Bronchial epithelial cell (primary cell): ENCODE results near the gene FMNL1.

DNA sequence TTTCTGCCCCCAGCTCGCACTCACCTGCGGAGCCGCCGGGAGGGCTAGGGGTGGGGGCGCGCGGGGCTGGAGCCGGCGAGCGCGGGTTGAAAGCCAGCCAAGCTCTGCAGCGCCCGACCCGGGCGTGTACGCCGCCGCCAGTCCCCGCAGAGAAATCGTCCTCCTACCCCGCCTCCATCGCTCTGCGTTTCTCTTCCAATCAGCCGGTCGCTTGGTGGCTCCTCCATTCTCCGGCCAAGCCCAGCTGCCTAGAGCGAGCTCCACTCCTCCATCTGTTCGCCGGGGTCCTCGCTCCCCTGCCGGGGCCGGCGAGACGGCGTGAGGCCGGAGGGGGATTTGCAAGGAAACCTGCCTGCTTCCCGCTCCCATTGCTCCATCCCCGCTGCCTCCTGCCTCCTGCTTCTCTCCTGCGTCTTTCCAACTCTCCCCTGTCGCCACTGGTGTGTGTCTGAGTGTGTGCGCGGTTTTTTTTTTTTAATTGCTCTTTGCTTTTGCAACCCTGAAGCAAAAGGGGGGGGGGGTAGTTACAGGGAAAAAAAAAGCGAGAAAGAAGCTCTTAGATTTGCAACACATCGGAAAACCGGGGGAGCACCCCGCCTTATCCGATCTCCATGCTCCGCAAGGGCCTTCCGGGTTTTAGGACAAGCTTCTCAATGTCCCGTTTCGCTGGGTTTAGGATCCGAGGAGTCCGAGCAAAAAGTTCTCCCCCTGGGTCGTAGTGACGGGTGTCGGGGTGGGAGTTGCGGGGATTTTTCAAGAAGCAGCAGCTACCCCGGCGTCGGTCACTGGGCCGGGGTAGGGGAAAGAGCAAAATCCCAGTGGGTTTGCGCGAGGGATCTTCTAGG lies 1.9 kb upstream of the UBTF start:
- RRBS, 2 experiments, result 1 to 2% methylated on average over 29 of the region's 63 CpGs

DNA sequence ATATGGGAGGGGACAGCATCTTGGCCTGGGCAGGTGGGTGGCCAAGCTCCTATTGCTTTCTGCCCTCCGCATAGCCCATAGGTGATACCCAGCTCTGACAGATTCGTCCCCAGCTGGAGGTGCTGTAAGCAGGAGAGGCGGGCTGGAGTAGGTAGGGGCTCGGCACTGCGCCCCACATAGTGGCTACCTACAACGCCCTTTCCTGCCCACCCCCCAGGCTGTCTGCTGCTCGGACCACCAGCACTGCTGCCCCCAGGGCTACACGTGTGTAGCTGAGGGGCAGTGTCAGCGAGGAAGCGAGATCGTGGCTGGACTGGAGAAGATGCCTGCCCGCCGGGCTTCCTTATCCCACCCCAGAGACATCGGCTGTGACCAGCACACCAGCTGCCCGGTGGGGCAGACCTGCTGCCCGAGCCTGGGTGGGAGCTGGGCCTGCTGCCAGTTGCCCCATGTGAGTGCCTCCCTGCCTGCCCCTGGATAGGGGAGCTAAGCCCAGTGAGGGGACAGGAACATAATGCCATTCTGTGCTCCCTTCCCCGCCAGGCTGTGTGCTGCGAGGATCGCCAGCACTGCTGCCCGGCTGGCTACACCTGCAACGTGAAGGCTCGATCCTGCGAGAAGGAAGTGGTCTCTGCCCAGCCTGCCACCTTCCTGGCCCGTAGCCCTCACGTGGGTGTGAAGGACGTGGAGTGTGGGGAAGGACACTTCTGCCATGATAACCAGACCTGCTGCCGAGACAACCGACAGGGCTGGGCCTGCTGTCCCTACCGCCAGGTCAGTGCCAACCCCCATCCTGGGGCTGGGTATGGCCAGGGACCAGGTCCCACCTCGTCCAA lies 6.9 kb downstream of the GRN start:
- RRBS, 2 experiments, result 77 to 80% methylated on average over 3 of the region's 30 CpGs

DNA sequence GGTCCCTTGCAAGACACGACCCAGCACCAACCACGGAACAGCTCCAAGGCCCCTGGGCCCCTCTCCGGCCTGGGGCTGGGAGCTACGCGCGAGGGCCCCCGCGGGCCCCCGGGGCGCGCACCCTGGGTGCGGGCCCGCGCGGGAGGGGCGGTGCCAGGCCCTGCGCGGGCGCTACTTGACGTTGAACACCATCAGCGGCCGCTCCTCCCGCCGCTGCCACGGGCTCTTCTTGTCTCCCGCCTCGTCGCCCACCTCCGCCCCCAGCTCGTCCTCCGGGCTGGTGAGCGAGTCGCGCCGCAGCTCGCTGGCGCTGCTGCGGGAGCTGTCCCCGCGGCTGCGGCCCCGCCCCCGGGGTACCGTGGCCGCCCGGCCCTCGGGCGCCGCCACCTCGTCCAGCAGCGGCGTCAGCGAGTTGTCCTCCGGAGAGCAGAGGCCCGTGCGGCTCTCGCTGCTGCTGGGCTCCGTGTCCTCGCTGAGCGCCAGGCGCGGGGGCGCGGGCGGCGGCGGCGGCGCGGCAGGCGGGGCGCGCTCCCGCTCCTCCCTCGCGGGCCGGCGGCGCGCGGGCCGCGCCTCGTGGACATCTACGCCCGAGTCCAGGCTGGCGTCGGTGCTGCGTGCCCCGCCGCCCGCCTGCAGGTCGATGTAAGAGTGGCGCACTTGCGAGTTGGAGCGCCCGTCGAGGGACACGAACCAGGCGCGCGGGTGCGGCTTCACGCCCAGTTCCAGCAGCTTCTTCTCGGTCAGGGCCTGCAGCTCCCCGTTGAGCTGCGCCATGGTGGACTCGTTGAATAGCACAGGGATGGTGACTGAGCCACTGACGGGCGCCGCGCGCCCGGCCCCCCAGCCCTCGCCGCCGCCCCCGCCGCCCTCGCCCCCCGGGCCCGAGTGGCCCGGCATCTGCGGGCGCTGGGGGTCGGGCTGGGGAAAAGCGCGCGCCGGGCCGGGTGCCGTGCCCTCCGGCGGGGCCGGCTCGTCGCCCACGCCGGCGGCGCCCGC lies 8.8 kb downstream of the GRN start:
- RRBS, 2 experiments, result 16 to 25% methylated on average over 45 of the region's 142 CpGs

DNA sequence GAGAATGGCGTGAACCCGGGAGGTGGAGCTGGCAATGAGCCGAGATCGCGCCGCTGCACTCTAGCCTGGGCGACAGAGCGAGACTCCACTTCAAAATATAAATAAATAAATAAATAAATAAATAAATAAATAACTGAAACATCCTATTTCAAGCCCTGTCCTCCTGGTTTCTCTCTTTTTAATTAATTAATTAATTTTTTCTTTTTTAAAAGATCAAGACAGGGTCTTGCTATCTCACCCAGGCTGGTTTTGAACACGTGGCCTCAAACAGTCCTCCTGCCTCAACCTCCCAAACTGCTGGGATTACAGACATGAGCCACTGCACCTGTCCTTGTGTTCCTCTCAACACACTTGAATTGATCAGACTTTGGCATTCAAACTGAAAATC lies 40.3 kb downstream of the GPATCH8 start:
- RRBS, 2 experiments, result no CpG with 5 or more reads among the region's 9 CpGs

- RRBS, 2 experiments, result no CpG with 5 or more reads among the region's 2 CpGs
Measured at GRCh38 chr17:44535904-44536271, 21.4 kb upstream of the FZD2 start.

DNA sequence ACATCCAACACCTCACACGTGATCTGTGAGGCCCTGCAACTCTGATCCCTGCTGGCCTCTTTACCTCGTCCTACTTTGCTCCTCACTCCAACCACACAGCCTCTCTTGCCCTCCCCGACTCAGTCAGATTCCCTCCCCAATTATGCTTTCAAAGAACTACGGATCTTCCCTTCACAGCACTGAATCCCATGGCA lies 4.8 kb upstream of the FZD2 start:
- RRBS, 2 experiments, result no CpG with 5 or more reads among the region's 4 CpGs

DNA sequence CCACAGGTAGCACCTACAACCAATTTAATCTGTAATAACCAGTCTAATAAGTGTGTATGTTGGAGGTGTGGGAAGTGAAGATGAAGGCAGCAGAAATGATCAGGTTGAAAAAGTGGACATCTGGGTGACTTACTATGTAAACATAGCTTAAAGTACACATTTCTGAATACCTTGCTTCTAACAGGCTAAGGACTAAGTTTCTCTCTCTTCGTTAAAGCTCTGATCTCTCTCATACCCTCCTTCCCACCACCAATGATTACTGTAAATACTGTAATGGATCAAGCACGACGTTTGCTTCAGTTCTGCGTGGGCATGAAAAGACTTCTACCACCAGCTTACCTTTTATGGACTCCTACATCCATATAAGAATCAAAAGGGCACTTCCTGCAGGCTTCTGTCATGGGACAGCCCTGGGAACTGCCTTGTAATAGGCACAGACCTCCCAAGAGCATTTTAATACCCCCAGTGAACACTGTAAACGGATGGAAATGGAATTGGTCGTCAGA lies 799 bp downstream of the CCDC43 start:
- RRBS, 2 experiments, result no CpG with 5 or more reads among the region's 6 CpGs

DNA sequence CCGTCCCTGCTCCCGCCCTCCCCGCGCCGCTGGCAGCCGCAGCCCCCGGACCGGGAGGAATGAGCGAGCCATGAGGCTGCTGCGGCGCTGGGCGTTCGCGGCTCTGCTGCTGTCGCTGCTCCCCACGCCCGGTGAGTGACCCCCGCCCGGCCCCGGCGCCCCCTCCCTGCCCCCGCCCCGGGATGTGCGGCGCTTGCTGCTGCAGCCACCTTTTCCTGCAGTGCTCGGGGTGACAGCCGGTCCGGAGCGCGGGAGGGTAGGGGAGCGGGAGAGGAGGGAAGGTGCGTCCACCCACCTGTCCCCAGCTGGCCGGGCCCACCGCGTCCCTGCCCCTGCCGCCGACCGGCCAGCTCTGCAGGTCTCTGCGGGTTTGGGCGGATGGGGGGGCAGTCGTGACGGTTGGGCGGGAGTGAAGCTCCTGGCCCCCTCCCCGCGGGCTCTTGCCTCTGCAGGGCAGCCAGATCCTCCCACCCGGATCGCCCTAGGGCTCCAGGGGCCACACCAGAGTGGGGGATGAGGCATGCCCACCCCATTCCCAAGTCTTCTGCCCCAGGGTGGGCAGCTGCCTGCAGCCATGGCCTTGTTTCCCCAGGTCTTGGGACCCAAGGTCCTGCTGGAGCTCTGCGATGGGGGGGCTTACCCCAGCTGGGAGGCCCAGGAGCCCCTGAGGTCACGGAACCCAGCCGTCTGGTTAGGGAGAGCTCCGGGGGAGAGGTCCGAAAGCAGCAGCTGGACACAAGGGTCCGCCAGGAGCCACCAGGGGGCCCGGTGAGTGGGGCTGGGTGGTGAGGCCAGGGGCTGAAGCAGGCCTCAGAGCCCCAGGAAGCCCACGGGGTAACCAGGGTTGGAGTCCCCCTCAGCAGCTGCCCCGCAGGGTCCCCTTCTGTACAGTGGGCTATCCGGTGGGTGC lies 597 bp downstream of the ADAM11 start:
- RRBS, 2 experiments, result 7 to 10% methylated on average over 31 of the region's 57 CpGs

GRCh38 chr17:44865017-44865797 lies 17.5 kb downstream of the HIGD1B start:
- RRBS, 2 experiments, result no CpG with 5 or more reads among the region's 5 CpGs

DNA sequence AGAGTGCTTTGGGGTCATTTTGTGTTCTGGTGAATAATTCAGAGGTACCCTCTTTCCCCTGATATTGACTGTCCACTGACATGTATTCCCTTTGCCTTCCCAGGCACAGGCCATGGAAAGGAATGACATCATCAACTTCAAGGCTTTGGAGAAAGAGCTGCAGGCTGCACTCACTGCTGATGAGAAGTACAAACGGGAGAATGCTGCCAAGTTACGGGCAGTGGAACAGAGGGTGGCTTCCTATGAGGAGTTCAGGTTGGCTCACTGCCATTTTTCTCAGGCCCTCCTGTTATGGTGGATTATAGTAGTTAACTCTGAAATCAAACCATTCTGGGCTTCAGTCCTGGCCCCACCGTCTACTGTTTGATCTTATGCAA lies 1.3 kb downstream of the CCDC103 start:
- RRBS, 2 experiments, result no CpG with 5 or more reads among the region's 3 CpGs

DNA sequence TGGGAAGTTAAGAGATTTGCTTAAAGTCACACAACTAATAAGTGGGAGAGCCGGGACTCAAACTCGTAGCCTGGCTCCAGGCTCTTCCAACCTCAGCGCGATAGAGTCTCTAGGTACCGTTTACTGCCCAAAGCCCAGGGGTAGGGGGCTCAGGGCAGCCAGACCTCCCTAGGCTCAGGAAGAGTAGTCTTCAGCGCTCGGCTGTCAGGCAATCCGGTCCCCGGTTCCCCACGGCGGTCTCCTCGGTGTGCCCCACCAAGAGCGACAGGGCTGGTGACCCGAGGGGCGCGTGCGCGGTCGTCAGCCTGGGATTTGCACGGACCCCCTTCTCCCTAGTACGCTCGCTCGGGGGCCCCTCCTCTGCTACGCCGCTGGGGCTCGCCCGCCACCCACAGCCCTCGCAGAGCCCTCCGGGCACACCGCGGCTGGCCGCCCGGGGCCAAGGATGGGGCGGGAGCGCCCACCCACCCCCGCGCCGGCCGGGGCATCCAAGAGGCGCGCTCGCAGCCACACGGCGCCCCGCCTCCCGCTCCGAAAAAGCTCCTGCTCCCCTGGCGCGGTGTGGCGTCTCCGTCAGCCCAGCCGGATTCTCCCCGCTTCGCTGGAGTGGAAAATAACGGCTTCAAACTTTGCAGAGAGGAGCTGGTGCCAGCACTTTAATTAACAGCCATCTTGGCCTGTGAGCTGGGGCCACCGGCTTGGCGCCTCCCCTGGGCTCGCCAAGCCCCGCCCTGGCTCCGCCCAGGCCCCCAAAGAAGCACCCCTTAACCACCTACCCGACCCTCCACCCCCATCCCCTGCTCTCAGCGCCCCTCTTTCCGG lies 2.1 kb upstream of the C1QL1 start:
- RRBS, 2 experiments, result under 1 to 7% methylated on average over 6 to 17 of the region's 63 CpGs

DNA sequence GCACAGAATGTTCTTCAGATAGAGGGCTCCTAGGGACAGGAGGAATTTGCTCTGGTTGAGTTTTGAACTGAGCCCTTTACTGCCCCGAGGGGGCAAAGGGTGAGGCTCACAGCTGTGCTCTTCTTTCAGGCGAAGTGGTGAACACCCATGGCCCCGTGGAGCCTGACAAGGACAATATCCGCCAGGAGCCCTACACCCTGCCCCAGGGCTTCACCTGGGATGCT lies 32.4 kb downstream of the NMT1 start:
- RRBS, 2 experiments, result no CpG with 5 or more reads among the region's 4 CpGs

GRCh38 chr17:45114755-45115305 lies 17.5 kb downstream of the PLCD3 start:
- RRBS, 2 experiments, result no CpG with 5 or more reads among the region's 17 CpGs

DNA sequence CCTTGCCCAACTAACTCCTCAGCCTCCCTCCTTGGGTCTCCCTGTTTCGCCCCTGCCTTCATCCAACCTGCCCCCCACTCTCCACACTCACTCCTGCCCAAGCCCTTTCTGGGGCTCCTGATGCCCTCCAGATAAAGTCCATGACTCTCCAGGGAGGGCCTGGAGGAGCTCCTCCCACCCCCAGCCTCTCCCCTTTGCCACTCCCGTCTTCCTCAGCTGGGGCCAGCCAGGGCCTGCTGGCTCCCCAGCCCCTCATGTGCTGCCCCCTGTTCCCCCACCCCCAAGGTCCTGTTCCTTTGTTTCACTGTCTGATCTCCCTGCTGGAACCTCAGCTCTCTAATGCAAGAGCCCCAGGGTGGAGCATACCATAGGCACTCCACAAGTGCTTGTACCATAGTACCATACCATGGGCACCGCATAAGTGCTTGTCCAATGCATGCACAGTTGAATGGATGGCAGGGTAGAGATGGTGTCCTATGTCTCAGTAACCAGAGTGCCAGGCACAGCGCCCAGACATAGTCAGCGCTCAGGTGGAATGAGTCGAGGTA lies 1.6 kb downstream of the PLCD3 start:
- RRBS, 2 experiments, result no CpG with 5 or more reads among the region's 6 CpGs

GRCh38 chr17:45150680-45151228 lies 2.5 kb downstream of the HEXIM1 start:
- RRBS, 2 experiments, result no CpG with 5 or more reads among the region's 6 CpGs

GRCh38 chr17:45170514-45170787 lies 8.8 kb downstream of the HEXIM2 start:
- RRBS, 2 experiments, result no CpG with 5 or more reads among the region's 5 CpGs

DNA sequence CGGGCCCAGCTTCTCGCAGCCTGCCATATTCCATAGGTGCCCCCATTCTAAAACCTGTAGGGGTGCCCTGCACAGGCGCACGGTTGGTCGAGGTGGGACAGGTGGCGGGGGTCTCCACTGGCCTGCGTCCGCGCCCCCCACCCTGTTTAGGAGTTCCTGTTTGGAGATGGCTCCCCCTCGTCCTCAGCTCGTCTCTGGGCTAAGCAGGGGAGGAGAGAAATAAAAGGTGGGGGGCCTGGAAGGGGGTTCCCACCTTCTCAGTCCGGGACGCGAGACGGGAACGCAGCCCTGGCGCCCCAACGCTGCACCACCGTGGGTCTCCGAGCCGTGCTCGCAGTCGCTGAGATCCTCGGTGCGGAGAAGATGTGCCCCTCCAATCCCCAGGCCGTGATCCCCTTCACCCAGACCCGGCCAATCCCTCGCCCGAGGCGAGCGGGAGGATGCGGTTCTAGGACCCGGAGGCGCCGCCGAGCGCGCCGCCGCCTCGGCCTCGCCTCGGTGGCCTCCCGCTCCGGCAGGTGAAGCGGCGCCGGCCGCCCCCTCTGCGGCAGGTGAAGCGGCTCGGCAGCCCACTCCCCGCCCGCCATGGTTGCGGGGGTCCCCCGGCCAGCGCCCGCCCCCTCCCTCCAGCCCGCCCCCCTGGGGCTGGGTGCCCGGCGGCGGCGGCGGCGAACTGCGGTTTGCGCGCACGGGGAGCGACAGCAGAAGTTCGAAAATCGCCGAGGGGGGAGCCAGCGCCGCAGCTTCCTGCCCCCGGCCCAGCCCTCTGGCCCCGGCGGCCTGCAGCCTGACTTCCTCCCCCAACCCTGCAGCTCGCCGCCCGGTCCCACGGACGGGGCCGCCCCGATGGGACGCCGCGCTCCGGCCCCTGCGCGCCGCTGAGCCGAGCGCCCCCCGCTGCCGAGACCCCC lies at the start of gene FMNL1:
Gene FMNL1, plus strand, starts transcription at position 790 of the 911 bp plus-strand sequence.
- RRBS, 2 experiments, result 1% methylated on average over 51 to 63 of the region's 96 CpGs

- RRBS, 2 experiments, result 6 to 7% methylated on average over 1 of the region's 19 CpGs
Measured at GRCh38 chr17:45222610-45223516, 1.2 kb downstream of the FMNL1 start.

GRCh38 chr17:45231884-45232151 lies 10.1 kb downstream of the FMNL1 start:
- RRBS, 2 experiments, result no CpG with 5 or more reads among the region's 8 CpGs

- RRBS, 2 experiments, result 2% methylated on average over 26 to 27 of the region's 70 CpGs
Measured at GRCh38 chr17:45247301-45248131, 14.4 kb downstream of the SPATA32 start.